Ishikawa (cell line): ENCODE measurements around the genes TMEM106A, DUSP3 and CD300LG.

DNA sequence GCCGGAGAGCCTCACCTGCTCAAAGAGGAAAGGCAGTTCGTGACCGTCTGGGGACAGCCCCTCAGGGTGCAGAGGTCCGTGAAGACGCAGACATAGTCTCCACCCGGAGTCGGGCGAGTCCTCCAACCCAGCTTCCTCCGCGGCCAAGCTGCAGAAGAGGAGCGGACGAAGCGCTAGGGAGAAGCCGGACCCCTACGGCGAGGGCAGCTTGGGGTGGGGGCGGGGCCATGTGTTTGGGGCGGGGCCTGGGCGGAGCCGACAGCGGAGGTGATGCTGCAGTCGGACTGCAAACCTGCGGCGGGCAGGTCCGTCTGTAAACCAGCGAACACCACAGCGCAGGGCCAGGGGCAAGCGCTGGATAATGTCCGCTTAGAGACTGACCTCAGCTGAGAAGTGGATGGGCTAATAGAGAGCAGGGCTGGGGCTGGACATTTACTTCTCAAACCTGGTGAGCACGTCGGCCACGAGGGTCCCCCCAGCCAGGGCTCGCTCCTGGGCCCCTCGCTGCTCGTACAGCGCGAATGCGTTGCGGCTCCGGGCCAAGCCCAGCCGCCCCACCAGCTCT is 6.2 kb downstream of the PLEKHH3 start:
- RRBS, result 91% methylated on average over 7 of the region's 41 CpGs

DNA sequence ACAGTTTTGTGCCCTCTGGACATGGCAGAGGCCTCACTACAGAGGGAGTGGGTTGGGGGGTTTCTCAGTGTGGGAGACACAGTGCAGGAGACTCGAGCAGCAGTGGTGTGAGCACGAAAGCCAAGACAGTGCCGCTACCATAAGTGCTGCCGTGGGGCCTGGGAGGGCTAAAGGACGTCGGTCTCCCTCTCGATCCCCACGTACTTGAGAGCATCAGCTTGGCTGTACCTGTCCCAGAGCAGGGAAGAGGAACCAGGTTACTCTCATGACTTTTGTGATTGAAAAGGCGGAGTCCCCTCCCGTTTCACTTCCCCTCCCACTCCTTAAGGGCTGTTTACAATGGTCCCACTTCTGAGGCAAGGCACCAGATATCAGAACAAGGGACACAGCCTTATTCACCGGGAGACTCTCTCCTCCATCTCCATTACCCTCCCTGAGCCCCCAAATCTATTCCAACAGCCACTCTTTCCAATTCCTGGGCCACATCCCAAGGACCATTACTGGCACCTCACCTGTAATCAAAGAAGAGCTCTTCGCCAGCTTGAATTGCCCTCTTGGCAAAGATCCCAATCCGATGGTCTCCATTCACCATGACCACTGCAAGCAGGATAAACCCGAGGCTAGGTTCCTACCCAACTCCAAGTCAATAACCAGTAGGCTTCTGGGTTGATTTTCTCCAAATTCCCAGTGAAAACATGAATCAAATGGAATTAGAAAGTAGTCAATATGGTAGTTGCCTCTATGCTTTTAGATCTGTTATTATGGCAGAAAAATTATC is 20.2 kb downstream of the CNTNAP1 start:
- RRBS, result no CpG with 5 or more reads among the region's 14 CpGs

- RRBS, result no CpG with 5 or more reads among the region's 9 CpGs
Observed at GRCh38 chr17:42749012-42749641, 4.3 kb upstream of the EZH1 start.

- RRBS, result no CpG with 5 or more reads among the region's 29 CpGs
Observed at GRCh38 chr17:42784610-42785244, 4.3 kb downstream of the WNK4 start.

- RRBS, result no CpG with 5 or more reads among the region's 6 CpGs
Observed at GRCh38 chr17:43207594-43208411, 3.9 kb upstream of the TMEM106A start.

- RRBS, result 3% methylated on average over 18 of the region's 56 CpGs
Observed at GRCh38 chr17:43211371-43212530, at the start of gene TMEM106A. Gene TMEM106A, plus strand, starts transcription at chr17:43211875.

- RRBS, result 1% methylated on average over 16 of the region's 56 CpGs
Observed at GRCh38 chr17:43360734-43361536, 37.9 kb upstream of the ARL4D start.

DNA sequence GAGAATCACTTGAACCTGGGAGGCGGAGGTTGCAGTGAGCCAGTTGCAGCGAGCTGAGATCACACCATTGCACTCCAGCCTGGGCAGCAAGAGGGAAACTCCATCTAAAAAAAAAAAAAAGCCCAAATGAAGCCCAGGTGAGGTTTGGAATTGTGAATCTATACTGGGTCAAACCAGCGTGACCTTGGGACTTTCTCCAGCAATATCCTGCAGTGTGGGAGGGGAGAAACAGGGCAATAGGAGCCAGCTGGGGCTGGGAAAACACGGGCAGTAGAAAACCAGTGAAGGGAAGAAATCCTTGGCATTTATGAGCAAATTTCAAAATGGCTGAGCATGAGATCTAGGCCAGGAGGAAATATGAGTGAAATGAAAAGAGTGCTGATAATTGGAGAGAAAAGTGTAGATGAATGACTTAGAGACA is 8.1 kb upstream of the DHX8 start:
- RRBS, result no CpG with 5 or more reads among the region's 4 CpGs

DNA sequence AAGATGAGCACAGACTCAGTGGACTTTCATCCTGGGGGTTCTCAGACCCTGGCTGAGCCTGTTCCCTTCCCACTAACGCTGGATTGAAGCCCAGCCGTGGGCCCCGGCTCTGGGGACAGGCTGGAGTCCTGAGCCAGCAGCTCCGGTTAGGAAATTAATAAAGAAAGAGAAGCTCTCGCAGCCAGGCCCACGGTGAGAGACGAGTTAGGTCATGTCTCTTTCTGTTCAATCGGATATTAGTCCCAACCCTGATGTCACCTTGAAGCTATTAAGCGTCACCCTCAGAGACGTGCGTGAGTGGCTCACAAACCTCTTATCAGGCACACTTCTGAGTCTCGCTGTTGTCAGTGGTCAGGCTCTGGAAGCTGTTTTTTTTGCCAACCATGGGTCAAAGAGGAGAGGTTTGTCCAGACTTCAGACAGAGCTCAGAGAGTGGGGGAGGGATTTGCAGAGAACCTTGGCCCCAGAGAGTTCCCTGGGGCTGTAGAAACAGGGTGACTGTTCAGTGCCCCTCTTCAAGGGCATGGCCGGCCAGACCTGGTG is 27.0 kb downstream of the MEOX1 start:
- RRBS, result no CpG with 5 or more reads among the region's 13 CpGs

DNA sequence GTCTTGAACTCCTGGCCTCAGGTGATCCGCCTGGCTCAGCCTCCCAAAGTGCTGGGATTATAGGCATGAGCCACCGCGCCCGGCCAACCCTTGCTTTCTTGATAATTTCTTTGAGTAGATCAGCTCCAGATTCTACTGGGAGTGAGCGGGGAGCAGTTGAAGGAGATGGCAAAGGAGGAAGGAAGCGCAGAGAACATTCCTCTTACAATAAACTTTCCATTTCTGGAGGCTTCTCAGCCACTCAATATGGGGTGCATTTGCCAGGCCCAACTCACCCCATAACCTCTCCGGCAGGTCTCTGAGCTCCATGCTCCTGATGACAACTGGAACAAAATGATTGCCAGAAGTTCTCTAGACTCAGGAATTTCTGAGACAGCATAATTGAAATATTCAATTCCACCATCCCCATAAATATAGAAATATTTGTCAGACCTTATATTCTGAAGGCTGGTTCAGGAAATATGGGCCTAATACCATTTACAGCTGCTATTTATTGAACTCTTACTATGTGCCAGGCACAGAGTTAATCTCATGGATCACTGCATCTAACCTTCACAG is 4.2 kb downstream of the MEOX1 start:
- RRBS, result no CpG with 5 or more reads among the region's 7 CpGs

- RRBS, result no CpG with 5 or more reads among the region's 18 CpGs
Observed at GRCh38 chr17:43661153-43661656, 517 bp downstream of the MEOX1 start.

- RRBS, result no CpG with 5 or more reads among the region's 8 CpGs
Observed at GRCh38 chr17:43711948-43712690, 46.5 kb downstream of the SOST start.

DNA sequence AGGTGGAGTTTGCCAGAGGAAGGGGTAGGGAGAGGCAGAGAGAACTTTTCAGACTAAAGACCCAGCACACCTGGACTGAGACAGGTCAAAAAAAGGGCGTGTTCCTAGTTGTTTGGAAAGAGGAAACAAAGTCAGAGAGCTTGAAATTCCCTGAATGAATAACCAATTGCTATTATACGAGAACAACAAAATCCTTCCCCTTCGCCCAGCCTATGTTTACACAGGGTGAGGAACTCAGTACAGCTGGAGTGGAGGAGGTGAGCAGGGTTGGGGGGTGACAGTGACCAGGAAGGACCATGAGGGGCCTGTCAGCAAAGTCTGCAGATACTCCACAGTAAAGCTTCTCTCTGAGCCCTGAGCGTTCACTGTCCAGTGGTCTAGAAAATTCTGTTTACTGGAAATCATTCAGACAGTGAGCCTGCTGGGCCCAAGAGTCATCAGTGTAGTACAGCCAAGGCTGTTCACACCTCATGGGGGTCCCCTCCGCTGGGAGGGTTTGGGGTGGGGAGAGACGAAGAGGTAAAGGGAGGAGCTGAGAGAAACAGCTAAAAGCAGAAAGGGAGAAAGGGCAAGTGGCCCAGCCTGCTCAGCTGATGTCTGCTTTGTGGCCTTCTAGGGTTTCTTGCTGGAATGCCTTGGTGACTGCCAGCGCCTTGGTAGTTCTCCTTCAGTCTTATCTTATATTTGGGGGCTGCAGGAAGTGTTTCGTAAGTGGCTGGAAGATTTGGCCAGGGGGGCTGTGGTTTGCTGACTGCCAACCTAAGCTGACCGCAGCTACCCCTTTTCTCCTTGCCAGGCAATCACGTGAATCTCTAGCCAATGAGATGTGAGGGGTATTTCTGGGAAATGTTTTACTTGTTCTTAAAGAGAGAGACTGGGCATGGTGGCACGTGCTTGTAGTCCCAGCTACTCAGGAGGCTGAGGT is 5.7 kb downstream of the DUSP3 start:
- RRBS, result no CpG with 5 or more reads among the region's 11 CpGs

GRCh38 chr17:43776640-43776992 is 2.2 kb downstream of the DUSP3 start:
- RRBS, result no CpG with 5 or more reads among the region's 4 CpGs

DNA sequence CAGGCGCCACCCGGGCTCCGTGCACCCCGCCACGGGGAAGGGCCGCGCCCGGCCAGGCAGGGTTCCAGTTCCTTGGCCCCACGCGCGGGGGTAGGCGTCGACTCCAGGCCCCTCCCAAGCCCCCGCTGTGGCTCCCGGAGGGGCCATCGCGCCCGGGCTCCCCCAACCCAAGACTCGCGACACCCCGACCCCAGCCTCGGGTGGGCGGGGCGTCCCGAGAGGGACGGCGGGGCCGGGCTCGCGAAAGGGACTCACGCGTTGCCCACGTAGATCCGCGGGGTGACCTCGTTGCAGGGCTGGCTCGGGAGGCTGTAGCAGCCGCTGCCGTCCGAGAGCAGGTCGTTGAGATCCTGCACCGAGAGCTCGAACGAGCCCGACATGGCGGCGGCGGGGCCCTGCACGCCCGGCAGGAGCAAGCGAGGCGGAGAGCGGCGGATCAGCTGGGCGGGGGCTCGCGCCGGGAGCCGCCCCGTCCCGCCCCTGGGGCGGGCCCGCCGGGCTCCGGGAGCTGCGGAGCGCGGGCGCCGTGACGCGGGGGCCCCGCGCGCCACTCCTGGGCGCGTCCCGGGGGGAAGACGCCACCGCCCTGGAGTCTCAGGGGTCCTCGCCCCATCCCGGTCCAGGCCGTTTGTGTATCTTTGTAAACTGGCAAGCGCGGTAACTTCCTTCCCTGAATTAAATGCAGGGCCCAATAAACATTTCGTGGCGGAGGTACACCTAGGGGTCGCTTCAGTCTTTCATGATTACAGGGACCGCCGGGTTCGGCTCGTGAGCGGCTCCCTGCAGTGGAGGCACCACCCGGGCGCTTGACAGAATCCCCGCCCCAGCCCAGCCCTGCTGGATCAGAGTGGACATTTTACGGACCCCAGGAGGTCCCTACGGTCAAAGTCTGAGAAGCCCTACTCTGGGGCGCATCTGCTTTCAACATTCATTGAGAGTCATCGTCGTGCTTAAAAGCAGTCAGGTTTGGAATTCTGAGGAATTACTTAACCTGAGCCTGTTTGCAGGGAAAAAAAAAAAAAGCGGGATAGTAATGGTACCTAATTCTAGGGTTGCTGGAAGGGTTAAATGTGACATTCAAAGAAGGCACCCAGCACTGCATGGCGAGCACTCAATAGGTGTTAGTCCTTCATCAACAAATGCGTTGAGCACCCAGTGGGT is at the start of gene DUSP3:
Gene DUSP3, minus strand, starts transcription at position 433 of the 1,161 bp plus-strand sequence.
- RRBS, result 2% methylated on average over 59 of the region's 104 CpGs

DNA sequence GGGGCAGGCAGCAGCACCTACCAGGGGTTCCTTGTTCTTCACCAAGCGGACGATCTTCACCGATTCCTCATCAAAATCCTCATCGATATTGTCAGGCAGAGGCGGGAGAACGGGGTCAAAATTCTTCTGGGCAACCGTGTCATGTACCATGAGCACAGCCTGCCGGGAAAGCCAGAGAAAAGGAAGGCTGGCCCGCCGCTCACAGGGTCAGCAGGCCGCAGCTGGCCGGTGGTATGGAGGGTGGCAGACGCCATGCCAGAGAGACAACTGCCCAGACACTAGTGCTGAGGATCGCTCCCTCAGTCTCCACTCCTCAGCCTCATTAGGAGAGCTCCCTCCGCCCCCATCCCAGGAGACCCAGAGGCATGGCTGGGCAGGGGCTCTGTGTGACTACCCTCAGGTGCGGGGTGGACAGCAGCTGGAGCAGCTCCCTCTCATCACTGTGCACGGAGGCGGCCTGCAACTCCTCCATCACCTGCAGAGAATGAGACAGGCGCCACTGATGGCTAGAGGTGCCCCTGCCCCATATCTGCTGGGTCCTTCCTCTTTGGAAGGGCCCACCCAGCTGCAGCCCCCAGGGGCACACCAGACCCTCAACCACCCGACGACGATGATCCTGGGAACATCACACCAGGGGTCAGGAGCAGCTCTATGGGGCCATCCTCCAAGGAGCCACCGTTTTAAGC is 3.2 kb downstream of the MPP3 start:
- RRBS, result 97% methylated on average over 5 of the region's 23 CpGs

DNA sequence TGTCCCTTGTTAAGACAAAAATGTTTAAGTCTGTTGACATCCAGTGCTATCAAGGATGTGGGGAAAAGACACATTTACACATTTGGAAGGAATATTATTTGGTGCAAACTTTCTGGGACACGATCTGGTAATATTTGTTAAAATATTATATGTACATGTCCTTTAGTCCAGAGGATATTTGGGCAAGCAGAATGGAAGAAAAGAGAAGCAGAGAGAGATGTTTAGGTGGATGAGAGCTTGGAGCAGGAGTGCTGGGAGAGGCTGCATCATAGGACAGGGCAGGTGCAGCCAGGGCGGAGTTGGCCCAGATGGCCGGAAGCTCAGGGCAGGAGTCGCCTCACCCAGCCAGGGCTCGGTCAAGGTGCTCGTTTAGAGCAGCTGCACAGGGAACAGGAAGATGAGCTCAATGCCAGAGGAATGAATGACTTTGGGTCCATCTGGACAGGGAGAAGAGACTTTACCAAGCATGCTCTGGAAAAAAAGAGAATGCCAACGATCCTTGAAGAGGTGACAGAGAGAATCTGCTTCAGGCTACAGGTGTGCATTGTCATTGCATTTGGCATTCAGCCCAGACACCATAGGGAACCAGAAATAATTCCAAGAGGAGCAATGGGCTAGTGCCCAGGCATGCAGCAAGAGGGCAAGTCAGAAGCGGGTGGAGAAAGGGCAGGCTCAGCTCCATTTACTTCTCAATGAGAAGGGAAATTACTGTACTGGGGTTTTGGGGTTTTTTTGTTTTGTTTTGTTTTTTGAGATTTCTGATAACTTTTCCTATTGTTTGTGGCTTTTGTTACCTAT is 6.7 kb upstream of the MPP3 start:
- RRBS, result no CpG with 5 or more reads among the region's 8 CpGs

DNA sequence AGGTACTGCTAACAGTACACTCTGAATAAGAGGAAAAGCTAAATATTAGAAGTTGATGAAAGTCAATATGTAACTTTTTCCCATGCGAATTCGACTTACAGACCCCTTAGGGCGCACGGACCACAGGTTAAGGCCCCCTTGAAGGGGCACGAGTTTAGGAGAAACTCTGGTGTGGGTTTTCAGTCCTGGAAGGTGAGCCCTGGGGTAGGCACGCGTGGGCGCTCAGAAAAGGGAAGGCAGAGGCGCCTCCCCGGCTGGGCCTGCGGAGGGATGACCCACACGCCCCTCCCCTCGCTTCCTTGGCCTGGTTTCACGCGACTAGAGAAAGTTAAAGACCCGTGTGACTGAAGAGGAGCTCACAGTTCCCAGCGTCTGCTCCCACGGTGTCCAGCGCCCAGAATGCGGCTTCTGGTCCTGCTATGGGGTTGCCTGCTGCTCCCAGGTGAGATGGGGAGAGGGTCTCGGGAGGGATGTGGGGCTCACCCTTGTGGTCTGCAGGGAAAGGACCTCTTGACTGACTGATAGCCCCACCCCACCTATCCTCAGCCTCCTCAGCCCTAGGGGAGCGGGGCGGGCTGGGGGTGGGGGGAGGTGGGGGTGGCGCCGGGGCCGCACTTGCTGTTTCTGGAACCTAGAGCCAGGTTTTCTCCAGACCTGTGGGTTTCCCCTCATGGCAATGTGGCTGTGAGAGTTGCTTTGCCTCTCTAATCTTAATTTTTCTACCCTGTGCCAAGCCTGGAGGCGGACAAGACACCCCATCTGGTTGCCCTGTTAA is at the start of gene CD300LG:
Gene CD300LG, plus strand, starts transcription at position 359 of the 775 bp plus-strand sequence.
- RRBS, result no CpG with 5 or more reads among the region's 27 CpGs

GRCh38 chr17:43848332-43848944 is 1.5 kb downstream of the CD300LG start:
- RRBS, result no CpG with 5 or more reads among the region's 13 CpGs

GRCh38 chr17:43858331-43858907 is 11.4 kb downstream of the CD300LG start:
- RRBS, result 51% methylated on average over 4 of the region's 8 CpGs